Left lung (tissue), 1 donor: ENCODE measurements around a stretch of chr2.

DNA sequence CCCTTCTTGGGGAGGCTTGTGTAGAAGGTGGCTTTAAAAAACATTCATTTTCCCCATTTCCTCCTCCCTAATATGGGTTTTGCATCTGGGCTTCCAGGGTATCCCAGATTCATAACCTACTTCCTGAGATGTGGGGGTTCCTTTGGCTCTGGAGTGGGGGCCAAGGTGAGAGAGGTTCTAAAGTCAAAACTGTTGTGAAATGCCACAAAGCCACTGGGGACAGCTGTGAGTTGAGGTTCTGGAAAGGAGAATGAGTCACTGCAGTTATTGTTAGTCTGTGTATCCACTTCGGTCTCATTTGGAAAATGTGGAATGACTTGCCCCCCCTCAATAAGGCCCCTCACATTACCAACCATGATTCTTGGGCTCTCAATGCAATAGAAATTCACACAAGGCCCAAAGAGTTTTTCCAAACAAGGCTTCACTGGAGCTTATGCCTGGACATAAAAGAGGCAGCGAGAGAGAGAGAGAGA is 51.1 kb upstream of the LGALSL start:
- PRO-cap, result no peak

GRCh38 chr2:64462048-64462425 is 8.1 kb downstream of the LGALSL start:
- PRO-cap, result no peak

GRCh38 chr2:64607857-64608470 is 45.7 kb downstream of the SERTAD2 start:
- PRO-cap, result no peak

DNA sequence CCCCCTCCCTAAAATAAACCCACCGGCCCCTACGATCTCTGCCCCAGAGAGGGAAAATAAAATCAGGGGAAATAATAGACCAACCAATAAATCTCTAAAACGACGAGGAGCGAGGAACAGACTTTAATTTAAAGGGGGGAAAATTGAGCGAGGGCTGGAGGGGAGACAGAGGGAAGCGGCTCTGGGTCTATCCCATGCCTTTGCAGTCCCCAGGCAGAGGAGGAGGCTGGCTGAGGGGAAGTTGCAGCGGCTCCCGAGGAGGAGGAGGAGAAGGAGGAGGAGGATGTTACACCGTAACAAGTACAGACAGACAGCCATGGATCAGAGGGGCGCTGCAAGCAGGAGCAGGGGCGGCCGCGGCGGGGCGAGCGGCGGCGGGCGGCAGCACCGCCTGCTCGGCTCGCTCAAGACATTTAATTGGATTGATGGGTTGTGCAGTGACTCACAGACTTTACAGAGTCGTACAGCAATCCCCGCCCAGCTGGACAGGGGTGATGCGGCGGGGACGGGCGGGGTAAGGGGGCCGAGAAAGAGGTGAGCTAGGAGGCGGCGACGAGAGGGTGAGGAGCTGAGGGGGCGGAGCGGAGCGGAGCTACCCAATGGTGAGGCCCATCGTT is 96.9 kb upstream of the SERTAD2 start:
- PRO-cap, result bidirectional peak, plus-strand start at position 324 of the sequence, minus-strand start at position 415 of the sequence

GRCh38 chr2:64837970-64838679 is 151.1 kb upstream of the SLC1A4 start:
- PRO-cap, result unidirectional peak, plus-strand start at chr2:64838088; bidirectional peak, plus-strand start at chr2:64838256, minus-strand start at chr2:64838132

DNA sequence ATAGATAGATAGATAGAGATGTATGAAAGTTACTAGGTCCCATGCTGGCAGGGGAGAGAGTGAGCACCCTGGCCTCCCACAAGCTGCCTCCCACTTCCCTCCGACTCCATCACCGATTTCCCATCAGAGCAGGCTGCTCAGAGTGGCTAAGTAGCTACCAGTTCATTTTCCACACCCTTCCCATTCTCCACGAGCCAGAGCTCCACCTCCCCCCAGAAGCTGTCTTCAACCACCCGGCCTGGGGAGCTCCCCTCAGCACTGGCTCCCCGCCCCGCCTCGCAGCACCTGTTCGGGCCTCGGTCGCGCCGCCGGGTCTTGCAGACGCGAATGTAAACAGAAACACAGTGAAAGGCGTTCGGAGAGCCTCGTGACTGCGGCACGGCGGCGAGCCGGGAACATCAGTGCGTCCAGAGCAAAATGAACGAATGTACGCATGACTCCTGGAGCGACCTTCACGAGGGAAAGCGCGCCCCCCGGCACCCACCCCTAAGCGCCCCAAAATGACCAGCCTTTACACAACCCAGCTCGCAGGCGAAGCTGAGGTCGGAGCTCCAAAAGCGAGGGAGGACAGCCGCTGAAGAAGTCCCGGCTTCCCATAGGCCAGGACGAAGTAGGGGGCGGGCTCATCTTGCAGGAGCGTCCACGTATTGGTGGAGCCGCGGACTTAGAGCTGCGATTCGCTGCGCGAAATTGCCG is 438 bp upstream of the CEP68 start:
- PRO-cap, result bidirectional peak, plus-strand start outside the sequence, minus-strand start at position 539 of the sequence

- PRO-cap, result no peak
Measured at GRCh38 chr2:65090357-65090836, 34.2 kb downstream of the CEP68 start.

DNA sequence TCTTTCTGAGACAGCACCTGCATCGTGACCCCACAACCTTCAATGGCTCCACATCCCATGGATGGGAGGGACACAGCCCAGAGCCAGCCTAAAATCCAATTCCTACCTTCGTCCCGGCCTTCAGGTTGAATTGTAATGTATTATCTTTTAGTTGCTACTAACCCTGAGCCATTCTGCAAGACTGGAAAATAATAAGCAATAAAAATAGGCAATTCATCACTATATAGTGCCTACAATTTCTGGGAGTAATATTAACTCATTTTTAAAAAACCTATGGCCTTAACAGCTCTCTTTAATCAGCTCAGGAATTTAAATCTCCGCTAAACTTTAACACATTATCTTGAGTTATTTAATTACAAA is 1.1 kb upstream of the RAB1A start:
- PRO-cap, result no peak

DNA sequence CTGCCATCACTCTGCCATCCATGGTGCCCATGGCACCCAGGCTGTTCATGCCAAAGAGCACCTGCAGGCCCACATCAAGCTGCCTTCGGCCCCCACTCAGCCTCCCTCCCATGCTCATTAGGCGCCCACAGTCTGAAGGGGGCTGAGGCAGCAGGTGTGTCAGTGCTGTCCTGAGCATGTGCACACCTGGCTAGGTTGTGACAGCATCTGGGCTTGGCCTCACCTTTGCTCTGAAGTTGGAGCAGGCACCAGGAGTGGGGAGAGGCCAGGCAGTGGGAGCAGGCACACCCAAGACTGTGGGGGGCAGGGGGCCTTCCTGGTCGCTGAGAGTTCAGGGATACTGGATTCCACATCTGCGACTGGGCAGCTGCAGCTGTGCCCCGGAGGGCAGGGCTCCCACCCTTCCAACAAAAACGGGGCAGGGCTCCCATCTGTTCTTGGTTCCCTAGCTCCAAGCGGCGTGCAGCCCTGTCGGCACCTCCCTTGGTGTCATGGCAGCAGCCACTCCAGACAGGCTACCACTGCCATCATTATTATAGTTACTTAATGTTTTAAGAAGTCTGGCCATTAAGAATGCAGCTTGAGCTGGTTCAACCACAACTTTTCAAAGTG is 47.8 kb upstream of the RAB1A start:
- PRO-cap, result no peak

DNA sequence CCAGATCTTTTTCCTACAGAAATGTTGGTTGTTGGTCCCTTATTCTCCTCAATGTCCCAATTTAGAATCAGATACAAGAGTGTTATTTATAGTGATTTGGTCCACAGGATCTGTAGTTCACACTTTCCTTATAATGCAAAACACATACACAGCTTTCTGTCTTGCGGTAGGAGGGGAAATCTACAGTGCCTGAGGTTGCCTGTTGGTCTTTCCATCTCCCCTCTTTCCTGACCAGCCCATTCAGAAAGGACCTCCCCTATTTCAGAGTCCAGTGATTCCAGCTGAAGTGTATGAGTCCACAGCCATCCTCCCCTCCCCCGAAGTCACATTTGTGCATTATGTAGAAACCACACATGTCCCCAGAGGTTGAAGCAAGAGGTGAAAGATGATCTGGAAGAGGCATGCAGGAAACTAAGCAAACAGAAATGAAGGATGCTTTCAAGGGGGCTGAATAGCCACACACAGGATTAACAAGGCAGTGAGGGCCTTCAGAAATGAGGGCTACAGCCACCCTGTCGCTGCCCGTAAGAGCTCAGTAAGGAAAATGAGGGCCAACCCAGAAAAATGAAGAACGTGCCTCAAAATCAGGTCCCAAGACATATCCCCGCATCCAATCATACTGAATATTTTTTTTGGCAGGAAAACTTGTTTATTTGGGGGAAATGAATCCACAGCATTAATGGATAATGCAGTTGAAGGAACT is 61.7 kb downstream of the SPRED2 start:
- PRO-cap, result no peak

- PRO-cap, result no peak
Measured at GRCh38 chr2:65395419-65396079, 36.9 kb downstream of the SPRED2 start.

DNA sequence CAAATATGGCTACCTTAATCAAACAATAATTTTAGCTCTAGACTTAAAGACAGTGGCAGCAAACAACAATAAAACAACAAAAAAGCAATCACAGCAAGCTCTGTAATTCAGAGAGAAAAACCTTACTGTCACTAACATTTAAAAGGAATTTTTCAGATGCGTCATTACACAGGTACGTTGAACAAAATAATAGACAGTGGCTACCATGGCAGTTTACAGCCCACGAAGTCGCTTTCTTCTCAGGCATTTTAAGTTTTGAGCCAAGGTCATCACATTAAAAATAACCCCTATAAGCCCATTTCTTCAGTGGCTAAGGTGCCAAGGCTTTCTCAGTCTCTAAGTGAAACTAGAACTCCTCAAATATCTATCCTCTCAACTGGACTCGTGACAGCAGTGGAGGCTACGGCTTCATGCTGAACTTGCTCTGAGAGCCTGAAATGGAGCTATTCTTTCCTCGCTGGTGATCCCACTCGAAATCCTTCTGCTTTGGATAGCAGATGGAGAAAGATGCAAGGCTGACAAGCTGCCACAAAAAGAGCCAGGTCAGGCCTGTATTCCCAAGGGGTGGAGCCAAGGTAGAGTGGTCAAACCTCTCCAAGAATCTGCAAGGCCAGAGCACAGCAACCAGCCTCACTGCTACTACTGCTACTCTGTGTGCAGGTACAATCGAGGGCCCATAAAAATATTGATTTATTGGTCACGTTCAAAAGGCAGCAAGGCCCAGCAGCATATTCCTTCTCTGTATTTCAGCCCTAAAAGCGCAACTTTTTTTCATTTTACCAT is 2.8 kb downstream of the SPRED2 start:
- PRO-cap, result no peak

DNA sequence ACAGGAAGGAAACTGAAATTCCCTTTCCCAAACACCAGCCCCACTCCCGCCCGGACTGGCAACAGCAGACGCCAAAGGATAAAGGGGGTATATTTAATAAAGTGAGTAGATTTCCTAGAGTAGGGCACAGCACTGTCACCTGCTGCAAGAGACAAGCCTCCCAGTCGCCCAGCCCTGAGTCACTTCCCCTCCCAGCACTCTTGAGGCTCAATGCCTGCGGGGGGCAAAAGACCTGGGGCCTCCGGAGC is 2.1 kb downstream of the SPRED2 start:
- PRO-cap, result no peak

DNA sequence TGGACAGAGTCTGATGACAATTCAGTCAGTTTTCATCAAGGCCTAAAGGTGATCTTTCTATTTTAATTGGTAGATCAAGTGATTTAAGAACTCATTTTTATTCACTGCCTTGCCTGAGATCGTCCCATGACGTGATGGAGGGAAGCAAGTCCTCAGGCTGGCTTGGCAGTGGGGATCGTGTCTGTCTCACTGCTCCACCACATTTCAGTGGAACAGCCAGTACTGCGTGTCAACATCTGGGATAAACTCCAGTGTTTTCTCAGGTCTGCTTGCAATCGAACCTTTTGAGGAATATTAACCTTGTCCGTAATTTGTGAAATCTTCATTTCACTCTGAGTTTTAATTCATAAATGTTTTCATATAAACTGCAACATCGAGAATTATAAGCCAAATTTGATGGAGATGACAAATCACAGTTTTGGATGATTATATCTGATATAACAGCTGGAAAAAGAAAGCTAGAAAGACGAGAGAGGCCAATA is 414.6 kb upstream of the SPRED2 start:
- PRO-cap, result no peak

- PRO-cap, result no peak
Measured at GRCh38 chr2:66007103-66007318, 427.9 kb upstream of the MEIS1 start.

DNA sequence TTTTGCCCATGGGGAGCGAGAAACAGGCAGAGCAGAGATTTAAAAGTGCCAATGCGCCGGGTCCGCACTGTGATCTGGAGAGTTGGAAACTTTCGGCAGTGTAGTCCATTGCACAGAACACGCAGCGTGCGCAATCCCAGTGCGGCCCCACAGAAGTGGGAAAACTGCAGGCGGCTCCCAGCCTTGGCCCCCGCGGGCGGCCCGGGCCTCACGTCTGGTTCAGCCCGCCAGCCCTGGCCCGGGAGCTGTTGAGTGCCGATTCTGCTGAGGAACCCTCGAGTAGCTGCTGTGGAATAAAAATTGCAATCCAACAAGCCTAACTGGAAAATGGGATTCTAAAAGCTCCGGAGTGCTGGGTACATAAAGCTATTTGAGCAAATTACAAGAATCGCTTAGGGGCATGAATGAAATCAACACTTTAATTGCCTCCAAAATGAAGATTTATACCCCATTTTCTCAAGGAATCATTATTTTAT is 9.6 kb downstream of the MEIS1 start:
- PRO-cap, result unidirectional peak, minus-strand start at position 76 of the sequence

DNA sequence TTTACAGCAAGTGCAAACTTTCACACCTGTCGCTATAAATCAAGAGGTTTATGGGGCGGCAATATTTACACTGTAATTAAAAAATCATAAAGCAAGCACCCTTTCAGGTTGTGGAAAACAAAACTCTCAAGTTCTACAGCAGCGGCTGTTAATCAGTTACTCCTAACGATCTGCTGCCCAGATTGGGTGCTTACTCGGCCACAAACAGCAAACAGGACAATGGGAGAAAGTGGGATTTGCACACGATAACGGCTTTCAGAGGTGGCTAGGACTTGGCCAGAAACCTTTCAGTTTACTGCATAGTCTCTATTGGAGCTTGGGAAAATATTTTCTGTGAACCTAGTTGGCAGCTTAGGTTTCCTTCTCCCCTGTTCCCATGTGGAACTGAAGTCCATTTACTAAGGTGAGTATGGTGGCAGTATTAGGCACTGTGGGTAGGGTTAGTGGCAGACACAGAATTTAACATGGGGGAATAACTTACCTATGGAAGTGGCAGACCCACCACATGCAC is 359.3 kb upstream of the ETAA1 start:
- PRO-cap, result no peak

GRCh38 chr2:67055892-67056355 is 341.2 kb upstream of the ETAA1 start:
- PRO-cap, result no peak

DNA sequence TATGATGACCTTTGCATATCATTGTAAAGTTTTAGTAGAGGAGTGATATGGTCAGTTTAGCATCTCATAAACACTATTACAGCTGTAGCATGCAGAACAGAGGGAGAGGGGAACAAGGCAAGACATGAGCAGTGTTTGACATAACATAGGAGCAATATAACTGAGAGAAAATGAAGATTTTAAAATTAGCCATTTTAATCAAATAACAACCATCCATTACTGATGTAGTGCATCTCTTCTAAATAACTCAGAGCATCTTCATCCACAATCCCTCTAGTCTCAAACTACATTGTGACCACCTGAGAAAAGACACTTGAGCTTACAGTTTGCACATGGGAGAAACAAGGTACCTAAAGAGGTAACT is 155.7 kb downstream of the ETAA1 start:
- PRO-cap, result no peak

DNA sequence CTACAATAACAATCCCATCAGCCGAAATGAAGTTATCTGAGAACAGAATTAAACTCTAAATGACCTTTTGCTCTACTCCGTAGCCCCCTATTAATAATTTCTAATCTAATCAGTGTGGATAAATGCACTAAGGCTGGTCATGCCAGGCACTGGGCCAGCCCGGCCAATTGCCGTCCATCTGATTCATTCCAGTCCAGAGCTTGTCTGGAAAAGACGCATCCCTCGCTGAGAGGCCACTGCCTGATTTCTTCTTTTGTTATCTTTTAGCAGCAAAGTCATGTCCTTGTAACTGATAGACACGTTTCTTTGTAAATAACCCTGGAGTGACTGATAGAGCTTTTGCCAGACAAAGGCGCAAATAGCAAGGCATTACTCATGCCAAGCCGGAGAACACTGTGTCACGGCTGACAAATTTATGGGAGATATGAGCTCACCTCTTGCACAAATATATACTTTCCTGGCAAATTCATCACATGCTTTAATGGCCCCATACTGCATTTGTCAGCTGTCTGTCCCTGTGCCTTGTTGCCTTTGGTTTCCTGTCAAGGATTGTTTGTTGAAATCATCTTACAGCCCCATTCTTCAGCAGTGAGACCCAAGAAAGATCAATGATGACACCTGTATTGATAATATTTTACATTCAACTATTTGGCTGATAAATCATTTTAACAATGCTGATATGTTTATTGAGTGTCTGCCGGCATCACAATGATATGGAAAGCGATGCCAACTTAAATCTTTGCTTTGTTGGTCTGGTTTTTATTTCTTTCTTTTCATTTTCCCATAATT is 164.4 kb downstream of the ETAA1 start:
- PRO-cap, result no peak